Testis (tissue), 5 donors: Measurements from ENCODE around the gene OR13C3.

DNA sequence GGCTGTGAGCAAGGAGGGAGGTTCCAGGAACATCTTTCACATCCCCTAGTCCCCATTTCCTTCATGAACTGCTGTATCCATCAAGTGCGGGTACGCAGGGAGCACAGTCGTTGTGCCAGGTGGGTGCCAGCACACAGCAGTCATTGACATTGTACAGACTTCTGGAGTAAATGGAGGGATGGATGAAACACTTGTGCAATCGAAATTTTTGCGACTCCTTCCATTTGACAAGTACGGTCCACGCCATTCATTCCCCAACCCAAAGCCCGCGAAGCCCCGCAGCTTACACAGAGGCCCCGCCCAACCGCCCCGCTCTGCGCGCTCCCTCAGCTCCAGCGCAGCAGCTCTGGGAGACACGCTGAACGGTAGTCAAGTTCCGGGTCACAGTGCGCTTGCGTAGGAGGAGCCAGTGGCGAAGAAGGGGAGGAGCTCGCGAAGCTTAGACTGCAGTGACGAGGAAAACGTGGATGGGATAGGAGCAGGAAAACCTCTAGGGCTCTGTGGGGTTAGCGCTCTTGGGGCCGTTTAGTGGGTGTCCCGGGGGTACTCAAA is 15.5 kb upstream of the MSANTD3 start:
- PRO-cap, 3 experiments = peak in 3 of 3 experiments; most common plus-strand start position 449 of the sequence (in 3); most common minus-strand start position 348 of the sequence (in 2)
- RAMPAGE, long total RNA, 2 experiments = start-site peak on the minus strand in 2 of 2 experiments, centred at positions 312 to 356 of the sequence, 5 to 10 reads per replicate
- RRBS = no CpG with 5 or more reads among the region's 29 CpGs

GRCh38 chr9:101434414-101435005 is 1.1 kb downstream of the ALDOB start:
- PRO-cap, 3 experiments = no peak in any of the 3 experiments
- RAMPAGE, long total RNA, 2 experiments = no peak in any of the 2 experiments
- RRBS = no CpG with 5 or more reads among the region's 3 CpGs

GRCh38 chr9:101440585-101441707 is 5.4 kb upstream of the ALDOB start:
- PRO-cap, 3 experiments = no peak in any of the 3 experiments
- RAMPAGE, long total RNA, 2 experiments = no peak in any of the 2 experiments
- RRBS = no CpG with 5 or more reads among the region's 9 CpGs

DNA sequence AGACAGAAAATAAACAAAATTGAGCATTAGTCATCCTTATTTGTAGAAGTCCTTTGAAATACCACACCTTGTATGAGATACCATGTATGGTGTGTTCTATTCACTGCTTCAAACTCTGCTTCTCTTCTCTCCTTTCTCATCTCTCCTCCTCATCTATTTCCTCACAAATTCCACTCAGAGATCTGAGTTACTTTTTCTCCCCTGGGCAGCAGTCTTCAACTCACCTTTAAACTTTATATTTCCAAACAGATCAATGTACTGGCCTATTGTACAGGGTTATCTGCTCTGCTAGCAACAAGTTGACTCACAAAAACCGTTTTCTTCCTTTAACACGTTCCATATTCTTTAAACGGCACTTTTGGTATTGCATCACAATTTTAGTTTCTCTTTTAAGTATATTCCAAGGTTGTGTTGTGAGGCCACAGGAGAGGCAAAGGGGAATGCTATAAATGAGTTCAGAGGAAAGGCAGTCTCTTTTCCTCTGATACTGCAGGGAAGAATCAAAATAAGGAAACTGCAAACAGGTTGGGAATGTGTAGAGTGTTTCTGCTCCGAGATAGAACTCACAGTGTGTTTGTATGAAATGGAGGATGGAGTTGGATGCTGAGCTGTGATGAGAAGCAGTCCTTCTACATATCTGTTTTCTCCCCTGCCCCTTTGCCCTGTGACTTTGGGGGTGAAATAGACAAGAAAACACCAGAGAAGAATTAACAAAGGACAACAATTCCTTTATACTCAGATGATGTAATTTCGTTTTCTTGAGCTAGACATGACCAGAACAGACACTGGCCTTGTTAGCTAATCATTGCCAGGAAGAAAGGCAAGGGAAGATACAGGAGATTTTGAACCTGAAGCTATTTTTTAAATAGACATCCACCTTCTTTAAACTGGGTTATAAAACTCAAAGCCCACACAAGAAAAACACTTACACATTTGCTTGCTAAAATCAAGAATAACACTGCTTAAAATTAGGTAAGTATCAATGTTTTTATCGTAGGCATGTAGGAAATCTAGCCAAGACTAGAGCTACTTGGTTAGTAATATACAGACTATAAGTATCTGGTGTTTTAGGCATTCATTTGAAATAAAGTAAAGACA is 10.0 kb upstream of the ALDOB start:
- PRO-cap, 3 experiments = no peak in any of the 3 experiments
- RAMPAGE, long total RNA, 2 experiments = no peak in any of the 2 experiments
- RRBS = no CpG with 5 or more reads among the region's 6 CpGs

DNA sequence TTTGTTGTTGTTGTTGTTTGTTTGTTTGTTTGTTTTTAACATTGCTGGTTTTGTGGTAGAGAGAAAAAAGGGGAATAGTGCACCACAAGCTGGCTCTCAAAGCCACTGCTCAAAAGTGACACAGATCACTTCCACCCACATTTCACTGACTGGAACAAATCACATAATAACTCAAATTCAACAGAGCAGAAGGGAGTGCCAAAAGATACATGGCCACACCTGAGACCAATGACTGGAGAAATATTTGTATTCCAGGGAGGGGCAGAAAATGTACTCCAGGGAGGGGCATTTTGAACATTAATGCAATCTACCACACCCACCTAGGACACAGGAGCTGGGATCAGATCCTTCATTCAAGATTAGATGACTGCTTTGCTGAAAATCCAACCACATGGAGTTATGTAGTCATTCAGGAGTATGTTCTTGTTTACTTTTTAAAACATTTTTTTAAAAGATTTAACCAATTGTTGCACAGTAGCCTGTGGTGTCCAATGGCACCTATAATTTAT is 6.6 kb downstream of the PGAP4 start:
- PRO-cap, 3 experiments = no peak in any of the 3 experiments
- RAMPAGE, long total RNA, 2 experiments = no peak in any of the 2 experiments

- PRO-cap, 3 experiments = no peak in any of the 3 experiments
- RAMPAGE, long total RNA, 2 experiments = start-site peak on the plus strand in 1 of 2 experiments, at chr9:101554021-101554038 at its widest, 25 reads per replicate
- RRBS = no CpG with 5 or more reads among the region's 3 CpGs
These were observed 20.2 kb downstream of the RNF20 start for GRCh38 chr9:101553892-101554205.

DNA sequence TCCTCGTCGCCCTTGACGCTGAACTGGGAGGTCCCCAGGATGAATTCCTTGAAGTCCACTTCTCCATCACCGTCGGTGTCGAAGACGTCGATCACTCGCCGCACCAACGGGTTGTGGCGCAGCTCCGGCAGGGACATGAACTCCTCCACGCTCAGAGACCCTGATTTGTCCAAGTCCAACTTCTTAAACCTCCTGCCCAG is 213 bp downstream of the PPP3R2 start:
- PRO-cap, 3 experiments = no peak in any of the 3 experiments
- RAMPAGE, long total RNA, 2 experiments = start-site peak on the plus strand in 1 of 2 experiments, centred at position 68 of the sequence, 6 reads per replicate
- RRBS = 40% methylated on average over 2 of the region's 14 CpGs

DNA sequence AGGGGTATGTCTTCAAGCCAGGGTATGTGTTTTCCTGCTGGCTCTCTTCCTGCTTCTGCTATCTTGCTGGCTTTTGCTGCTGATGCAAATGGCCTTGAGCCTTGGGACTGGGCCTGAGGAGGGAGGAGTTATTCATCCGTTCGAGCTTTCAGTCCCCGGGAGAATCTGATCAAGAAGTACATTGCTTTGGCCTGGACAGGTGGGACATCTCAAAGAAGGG is 194.0 kb downstream of the CYLC2 start:
- PRO-cap, 3 experiments = peak in 1 of 3 experiments; most common plus-strand start position 151 of the sequence (in 1)
- RAMPAGE, long total RNA, 2 experiments = no peak in any of the 2 experiments
- RRBS = no CpG with 5 or more reads among the region's 3 CpGs

DNA sequence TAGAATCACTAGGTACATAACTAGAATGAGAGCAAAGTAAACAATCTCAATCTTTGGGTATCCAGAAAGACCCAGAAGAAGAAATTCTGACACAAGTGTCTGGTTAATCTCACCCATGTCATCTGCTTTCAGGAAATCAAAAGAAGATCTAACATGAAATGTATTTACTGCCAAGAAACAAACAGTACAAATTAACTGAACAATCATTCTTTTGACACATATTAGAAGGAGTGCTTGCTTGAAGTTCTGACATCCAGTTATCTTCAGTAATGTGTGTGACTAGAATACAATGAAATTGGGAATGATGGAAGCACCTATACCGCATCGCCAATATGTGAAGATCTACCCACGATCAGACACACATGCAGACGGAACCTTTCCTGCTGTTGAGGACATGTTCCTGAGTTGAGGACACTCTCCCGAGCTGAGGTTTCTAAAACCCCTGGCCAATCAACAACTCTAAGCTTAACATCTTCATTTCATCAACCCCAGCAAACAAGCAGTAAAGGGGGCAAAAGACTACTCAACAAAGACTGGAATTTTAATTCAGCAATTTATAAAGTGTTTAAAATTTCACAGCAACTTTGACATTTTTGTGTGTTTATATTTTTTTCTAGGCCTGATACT is at the start of gene OR13C3:
OR13C3 (minus strand) TSS at position 250 of the 627 bp plus-strand sequence.
- PRO-cap, 3 experiments = no peak in any of the 3 experiments
- RAMPAGE, long total RNA, 2 experiments = no peak in any of the 2 experiments
- RRBS = no CpG with 5 or more reads among the region's 5 CpGs

DNA sequence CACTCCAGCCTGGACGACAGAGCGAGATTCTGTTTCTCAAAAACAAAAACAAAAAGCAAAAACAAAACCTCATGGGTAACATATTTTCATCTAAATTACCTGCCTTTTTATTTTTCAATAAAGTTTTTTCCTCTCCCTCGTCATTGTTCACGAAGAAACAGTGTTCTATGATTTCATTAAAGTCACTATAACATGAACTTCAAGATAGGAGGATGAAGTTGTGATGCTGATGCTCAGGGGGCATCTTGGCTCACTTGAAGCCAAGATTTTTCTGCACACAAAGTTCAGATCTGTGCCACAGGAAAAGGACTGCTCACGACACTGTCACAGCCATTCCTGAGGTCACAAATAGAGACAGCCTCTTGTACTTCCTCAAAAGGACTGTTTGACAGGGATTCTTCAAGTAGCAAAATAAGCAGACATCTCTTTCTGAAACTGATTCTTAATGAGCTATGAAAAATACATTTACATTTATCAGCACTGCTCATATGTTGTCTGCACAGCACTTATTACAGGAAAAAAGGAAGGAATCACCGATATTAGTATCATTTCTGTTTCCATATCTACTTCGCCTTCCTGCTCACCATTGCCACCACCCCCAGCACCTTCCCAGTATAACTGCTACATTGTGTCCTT is 16.2 kb downstream of the NIPSNAP3B start:
- PRO-cap, 3 experiments = no peak in any of the 3 experiments
- RAMPAGE, long total RNA, 2 experiments = no peak in any of the 2 experiments
- RRBS = no CpG with 5 or more reads among the region's 7 CpGs

DNA sequence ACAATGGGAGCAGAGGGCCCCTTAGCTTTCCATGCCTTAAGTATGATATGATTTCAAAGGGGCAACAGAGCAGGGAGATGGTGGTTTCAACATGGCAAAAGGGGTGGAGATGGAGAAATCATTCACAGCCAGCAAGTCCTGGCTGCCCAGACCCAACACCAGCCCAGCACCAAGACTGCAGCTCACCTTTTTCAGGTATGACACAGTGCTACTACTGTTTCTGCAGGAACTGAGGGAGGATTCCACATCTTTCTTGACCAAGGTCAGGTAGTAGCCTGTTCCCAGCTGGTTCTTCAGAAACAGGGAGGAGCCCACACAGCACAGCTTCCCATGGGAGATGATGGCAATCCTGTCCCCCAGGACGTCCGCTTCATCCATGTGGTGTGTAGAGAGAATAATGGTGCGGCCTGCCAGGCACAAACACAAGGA is 54.6 kb downstream of the NIPSNAP3B start:
- PRO-cap, 3 experiments = no peak in any of the 3 experiments
- RAMPAGE, long total RNA, 2 experiments = no peak in any of the 2 experiments
- RRBS = no CpG with 5 or more reads among the region's 3 CpGs

DNA sequence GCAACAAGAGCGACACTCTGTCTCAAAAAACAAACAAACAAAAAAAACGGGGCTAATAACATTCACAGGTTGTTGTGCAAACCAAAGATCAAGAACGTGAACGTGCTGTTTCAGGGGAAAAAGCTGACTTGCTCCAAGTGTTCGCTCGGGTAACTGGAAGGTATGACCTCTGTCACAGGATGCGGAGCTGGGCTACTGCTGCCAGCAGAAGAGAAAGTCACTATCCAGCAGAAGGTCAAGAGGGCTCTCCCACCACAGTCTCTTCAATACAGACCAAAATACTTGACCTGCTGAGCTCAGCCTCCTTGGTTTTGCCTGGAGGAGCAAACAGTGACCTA is 59.7 kb downstream of the ABCA1 start:
- PRO-cap, 3 experiments = no peak in any of the 3 experiments
- RAMPAGE, long total RNA, 2 experiments = no peak in any of the 2 experiments
- RRBS = no CpG with 5 or more reads among the region's 7 CpGs

DNA sequence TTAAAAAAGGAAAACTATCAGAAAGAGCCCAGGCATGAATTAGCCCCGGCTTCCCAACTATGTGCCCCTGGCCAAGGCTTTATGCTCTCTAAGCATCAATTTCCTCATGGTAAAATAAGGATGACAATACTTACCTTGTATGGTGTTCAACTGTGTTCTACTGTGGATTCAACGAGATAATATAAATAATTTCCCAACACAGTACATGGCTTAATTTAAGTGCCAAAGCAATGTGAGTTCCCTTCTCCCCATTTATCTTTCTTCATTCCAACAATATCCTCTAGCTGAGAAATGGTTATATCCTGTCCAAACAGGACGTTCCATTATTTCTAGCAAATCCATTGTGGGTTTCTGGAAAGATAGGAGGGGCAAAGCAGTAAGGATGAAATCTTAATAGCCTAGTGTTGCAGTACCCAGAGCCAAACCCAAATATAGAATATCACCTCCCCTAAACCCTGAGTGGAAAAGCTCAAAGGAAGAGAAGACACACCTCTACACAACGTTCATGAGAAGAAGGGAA is 22.0 kb downstream of the ABCA1 start:
- PRO-cap, 3 experiments = no peak in any of the 3 experiments
- RAMPAGE, long total RNA, 2 experiments = no peak in any of the 2 experiments
- RRBS = no CpG with 5 or more reads among the region's 4 CpGs

DNA sequence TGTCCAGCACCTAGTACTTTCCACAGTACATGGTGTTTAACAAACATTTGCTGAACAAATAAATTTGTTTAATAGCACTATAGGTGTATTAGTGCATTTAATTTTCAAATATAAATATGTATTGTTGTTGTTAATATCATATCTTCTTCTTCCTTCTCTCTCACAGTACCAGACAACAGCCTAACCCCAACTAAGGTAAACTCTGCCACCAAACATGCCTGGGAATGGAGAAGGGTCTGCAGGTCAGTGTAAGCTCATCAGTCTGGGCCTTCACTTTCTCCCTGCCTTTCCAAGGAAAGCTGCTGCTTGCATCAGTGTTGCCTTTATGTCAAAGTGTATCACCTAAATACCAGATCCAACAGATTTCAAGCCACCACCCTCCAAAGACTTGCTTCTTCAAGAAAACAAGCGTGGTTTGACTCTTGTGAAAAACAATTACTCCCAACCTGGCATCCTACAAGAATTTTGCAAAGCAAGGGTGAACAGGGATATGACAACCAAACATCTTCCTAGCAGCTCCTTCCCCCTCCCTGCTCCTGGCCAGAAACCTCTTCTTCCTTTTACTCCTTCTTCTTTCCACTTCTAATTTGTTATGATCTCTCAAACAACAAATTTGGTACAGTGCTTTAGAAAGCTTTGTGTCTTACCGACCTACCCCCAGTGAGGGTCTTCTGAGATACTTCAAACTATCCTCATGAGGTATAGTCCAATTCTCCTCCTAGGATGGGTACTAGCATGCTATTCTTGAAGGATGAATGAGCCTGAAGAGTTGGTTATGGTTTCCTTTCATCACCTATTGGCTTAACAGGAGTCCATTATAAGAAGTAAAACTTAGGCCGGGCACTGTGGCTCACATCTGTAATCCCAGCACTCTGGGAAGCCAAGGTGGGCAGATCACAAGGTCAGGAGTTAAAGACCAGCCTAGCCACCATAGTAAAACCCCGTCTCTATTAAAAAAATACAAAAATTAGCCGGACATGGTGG is 9.2 kb downstream of the ABCA1 start:
- PRO-cap, 3 experiments = no peak in any of the 3 experiments
- RAMPAGE, long total RNA, 2 experiments = no peak in any of the 2 experiments
- RRBS = no CpG with 5 or more reads among the region's 5 CpGs

DNA sequence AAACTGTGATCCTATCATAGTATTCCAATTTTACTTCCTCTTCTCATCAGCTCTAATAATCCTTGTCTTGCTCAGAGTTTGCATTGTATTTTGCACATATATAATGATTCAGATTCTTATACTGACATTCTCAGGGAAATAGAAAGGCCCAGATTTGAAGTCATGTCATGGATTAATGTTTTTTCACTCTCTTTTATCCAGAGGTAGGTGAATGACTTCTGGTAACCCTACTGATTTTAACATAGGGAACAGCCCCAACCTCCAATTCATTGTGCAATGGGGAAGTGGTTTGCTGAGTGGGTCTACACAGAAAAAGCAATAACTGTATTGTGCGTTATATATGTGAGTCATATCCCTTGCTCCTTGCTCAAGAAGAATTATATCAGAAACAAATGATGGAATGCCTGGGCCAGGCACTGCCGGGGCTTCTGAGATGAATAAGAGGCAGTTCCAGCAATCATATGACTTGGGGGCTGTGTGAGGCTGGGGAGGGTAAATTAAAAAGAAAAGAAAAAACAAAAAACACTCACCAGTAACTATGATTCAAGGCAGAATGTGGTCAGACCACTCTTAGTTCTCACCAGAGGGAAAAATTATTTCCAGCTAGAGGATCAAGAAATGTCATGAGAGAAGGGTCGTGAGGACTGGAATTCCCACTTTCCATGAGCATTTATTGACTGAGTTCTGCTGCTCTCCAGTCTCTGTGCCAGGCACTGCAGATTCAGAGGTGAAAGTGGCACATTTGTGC is 79.2 kb upstream of the ABCA1 start:
- PRO-cap, 3 experiments = no peak in any of the 3 experiments
- RAMPAGE, long total RNA, 2 experiments = no peak in any of the 2 experiments
- RRBS = no CpG with 5 or more reads among the region's 3 CpGs

- PRO-cap, 3 experiments = no peak in any of the 3 experiments
- RAMPAGE, long total RNA, 2 experiments = no peak in any of the 2 experiments
- RRBS = no CpG with 5 or more reads among the region's 13 CpGs
These were observed 23.5 kb downstream of the FKTN start for GRCh38 chr9:105581425-105581837.

- PRO-cap, 3 experiments = no peak in any of the 3 experiments
- RAMPAGE, long total RNA, 2 experiments = no peak in any of the 2 experiments
- RRBS = 1% methylated on average over 16 of the region's 27 CpGs
These were observed 5.7 kb upstream of the TAL2 start for GRCh38 chr9:105656525-105657026.

DNA sequence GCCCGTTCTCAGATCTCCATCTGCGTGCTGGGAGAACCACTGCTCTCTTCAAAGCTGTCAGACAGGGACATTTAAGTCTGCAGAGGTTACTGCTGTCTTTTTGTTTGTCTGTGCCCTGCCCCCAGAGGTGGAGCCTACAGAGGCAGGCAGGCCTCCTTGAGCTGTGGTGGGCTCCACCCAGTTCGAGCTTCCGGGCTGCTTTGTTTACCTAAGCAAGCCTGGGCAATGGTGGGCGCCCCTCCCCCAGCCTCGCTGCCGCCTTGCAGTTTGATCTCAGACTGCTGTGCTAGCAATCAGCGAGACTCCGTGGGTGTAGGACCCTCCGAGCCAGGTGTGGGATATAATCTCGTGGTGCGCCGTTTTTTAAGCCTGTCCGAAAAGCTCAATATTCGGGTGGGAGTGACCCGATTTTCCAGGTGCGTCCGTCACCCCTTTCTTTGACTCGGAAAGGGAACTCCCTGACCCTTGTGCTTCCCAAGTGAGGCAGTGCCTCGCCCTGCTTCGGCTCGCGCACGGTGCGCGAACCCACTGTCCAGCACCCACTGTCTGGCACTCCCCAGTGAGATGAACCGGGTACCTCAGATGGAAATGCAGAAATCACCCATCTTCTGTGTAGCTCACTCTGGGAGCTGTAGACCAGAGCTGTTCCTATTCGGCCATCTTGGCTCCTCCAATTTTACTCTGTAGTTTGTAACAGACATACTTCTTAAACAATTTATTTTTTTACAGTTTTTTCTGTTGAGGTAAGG is 88.2 kb downstream of the TMEM38B start:
- PRO-cap, 3 experiments = no peak in any of the 3 experiments
- RAMPAGE, long total RNA, 2 experiments = no peak in any of the 2 experiments
- RRBS = no CpG with 5 or more reads among the region's 28 CpGs

- PRO-cap, 3 experiments = no peak in any of the 3 experiments
- RAMPAGE, long total RNA, 2 experiments = no peak in any of the 2 experiments
- RRBS = no CpG with 5 or more reads among the region's 3 CpGs
These were observed 217.1 kb downstream of the TMEM38B start for GRCh38 chr9:105911396-105911904.

GRCh38 chr9:106621288-106621878 is 241.6 kb upstream of the ZNF462 start:
- PRO-cap, 3 experiments = no peak in any of the 3 experiments
- RAMPAGE, long total RNA, 2 experiments = no peak in any of the 2 experiments
- RRBS = no CpG with 5 or more reads among the region's 13 CpGs